ENCODE measurements around a stretch of chr6.

DNA sequence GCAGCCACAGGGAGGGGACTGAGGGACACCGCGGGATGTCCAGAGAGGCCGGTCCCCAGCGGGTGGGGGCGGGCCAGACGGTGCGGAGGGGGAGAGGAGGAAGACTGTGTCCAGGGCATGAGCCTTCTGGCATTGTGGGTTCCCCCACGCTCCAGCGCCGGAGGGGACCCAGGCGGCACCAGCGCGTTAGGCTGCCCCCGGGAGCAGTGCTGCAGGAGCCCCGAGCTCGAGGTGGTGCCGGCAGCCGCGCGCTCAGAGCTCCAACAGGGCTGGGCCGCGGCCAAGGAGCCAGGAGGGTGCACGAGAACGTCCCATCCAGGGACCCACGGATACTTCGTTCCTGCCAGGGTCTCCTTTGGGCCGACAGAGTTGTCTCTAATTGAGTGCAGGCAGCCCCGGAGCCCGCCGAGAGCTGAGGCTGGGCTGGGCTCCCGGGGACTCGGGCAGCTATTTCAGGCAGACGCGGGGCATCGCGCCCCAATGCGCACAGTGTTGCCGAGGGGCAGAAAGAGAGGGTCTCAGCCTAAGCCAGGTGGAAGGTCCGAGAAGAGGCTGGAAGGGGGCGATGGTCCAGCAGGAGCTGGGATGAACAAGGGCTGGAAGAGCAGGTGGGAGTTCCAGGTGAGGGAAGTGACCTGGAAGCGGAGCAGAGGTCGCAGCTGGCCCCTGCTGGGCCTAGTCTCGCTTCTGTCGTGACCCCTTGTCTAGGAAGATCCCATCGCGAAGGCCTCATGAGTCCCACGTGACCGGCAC is 14.6 kb downstream of the SLC22A3 start:
- RAMPAGE, long total RNA: no peak
- RRBS: 77% methylated on average over 12 of the region's 48 CpGs

DNA sequence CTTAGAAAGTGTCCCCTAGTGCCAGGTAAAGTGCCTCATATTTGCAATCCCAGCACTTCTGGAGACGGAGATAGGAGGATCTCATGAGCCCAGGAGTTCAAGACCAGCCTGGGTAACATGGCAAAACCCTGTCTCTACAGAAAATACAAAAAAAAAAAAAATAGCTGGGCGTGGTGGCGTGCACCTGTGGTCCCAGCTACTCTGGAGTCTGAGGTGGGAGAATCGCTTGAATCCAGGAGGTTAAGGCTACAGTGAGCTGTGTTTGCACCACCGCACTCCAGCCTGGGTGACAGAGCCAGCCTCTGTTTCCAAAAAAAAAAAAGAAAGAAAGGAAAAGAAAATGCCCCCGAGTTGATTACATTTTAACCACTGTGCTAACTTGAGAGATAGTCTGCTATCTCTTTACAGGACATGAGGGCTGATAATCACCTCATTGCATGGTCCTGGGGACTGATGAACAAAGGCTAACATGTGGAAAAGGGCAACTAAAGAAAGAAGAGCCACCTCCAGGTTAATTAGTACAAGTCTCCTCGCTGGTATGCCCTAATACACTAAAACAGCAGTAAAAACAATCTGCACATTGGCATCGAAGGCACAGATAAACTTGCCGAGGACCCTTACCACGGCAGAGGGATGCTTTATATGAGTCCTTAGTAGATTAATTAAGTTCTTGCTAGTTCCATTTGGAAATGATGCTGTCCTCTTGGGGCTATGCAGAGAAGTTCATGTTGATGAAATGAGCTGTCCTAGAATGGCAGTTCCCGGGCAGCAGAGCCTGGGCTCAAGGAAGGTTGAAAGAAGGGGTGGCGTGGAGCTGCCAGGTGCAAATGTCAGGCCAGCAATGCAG is 4.2 kb upstream of the PLG start:
- RAMPAGE, long total RNA: no peak
- RRBS: no CpG with 5 or more reads among the region's 12 CpGs

DNA sequence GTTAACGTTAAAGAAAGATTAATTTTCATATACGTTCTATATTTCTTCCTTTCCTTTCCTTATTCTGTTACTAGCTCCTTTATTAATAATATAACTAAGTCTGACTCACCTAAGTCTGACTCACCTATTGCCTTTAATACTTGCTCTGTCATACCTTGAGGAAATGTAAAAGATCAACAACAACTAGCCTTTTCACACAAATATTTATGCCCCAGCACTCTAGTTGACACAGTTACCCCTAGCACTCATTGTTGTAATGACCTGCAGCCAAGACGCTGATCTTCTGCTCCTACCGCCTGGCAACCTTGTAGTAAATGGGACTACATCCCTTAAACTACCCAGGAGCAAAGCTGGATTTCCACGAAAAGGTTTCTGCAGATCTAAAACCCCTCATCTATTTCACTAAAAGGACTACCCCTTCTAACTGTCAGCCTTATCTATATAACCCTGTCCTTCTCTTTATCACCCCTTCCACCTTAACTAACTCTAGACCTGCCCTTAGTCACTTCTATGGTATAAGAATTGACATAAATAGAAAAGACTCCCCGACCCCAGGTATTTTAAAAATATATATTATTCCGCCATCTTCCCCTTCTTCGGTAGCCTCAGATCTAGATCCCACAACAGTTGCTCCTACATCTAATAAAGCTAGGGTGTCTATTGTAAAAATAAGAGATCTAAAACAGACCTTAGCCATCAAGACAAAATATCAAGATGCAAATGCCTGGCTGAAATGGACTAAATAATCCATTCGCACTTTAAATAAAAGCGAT is 90.1 kb downstream of the PLG start:
- RAMPAGE, long total RNA: no peak
- RRBS: no CpG with 5 or more reads among the region's 10 CpGs

DNA sequence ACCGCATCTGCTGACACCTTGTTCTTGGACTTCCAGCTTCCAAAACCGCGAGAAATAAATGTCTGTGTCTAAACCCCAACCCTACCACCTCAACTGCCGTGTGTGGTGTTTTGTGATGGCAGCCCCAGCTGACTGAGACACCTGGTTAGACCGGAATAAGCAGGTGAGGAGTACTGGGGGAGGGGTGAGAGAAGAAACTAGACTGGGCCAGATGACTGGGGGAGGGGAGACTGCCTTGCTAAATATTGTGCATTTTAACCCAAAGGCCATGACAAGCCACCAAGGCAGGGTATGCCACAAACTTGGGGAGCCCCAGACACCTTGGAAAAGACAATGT is 64.5 kb upstream of the MAP3K4 start:
- RAMPAGE, long total RNA: no peak
- RRBS: no CpG with 5 or more reads among the region's 5 CpGs

GRCh38 chr6:161034141-161034640 is 42.6 kb downstream of the MAP3K4 start:
- RAMPAGE, long total RNA: no peak
- RRBS: no CpG with 5 or more reads among the region's 5 CpGs

DNA sequence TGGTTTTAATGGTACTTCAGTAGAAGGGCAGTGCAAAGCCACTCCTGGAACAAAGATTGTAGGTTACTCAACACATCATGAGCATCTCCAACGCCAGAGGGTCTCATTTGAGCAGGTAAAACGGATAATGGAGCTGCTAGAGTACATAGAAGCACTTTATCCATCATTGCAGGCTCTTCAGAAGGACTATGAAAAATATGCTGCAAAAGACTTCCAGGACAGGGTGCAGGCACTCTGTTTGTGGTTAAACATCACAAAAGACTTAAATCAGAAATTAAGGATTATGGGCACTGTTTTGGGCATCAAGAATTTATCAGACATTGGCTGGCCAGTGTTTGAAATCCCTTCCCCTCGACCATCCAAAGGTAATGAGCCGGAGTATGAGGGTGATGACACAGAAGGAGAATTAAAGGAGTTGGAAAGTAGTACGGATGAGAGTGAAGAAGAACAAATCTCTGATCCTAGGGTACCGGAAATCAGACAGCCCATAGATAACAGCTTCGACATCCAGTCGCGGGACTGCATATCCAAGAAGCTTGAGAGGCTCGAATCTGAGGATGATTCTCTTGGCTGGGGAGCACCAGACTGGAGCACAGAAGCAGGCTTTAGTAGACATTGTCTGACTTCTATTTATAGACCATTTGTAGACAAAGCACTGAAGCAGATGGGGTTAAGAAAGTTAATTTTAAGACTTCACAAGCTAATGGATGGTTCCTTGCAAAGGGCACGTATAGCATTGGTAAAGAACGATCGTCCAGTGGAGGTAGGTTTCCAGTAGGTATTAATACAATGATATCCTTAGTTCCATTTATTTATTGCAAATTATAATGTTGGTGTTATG is 57.9 kb downstream of the MAP3K4 start:
- RAMPAGE, long total RNA: no peak
- RRBS: 97% methylated on average over 1 of the region's 13 CpGs

DNA sequence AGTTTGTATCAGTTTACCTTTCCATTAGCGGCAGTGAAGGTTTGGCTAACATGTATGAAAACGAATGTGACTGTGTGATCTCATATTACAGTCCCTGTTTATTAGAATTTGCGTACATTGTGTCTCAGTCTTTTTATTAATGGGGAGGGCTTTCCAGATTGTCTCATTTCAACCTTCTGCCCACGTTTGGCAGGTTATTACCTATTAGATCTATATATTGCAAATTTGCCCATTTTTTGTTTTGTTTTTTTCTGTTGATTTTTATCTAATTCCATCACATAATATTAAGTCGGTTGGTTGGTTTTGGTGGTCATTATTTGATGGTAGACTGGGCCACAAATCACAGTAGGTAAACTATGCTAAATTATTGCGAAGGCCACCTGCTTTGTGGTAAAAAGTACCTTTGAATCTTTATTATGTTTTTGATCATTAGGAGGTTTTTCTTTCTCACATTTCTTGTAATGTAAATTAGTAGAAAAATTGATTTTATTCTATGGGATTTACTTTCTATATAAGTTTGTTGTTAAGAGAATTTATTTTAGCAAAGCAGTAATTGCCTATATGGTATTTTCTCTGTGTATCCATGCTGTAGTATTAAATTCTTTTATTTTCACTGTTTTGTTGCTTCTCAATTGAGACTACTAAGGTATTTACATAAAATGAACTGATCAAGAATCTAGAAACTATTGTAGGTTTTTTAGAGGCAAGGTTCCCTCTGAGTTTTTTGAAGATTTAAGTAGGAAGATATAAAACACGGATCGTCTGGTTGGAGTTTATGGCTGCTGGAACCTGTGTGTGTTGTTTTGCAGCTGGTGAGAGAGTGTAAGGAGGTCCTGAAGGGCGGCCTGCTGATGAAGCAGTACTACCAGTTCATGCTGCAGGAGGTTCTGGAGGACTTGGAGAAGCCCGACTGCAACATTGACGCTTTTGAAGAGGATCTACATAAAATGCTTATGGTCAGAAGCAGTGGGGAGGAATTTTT is 81.4 kb downstream of the MAP3K4 start:
- RAMPAGE, long total RNA: no peak
- RRBS: no CpG with 5 or more reads among the region's 11 CpGs

DNA sequence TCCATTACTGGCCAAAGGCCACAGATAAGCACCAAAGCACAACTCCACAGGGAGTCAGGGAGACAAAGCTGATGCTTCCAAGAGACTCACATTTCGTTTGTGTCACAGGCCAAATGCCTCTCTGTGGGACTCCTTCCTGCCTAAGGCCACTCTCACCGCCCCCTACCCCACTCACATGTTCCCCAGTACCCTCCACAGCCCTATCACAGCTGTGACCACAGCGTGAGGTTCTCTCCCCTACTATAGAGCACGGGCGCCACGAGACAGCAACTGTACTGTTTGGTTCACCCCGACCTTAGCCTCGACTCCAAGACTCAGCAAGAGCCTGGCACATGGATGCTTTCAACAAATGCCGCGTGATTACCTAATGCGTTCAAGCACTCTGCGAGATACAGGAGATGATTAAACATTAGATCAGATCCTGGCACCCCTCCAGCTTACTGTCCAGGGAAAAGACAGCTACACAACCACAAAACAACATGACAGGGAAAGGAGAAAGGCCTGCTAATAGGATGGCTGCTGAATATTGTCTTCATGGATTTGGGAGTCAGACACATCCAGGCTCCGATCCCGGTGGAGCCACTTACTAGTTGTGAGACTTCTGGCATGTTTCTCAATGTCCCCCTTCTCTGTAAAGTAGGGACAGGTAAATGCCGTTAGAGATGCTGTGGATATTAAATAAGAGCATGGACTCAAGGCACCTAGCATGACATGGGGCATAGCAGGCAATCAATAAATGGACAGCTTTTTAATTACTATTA is 105.4 kb downstream of the AGPAT4 start:
- RAMPAGE, long total RNA: no peak
- RRBS: no CpG with 5 or more reads among the region's 15 CpGs

- RAMPAGE, long total RNA: no peak
- RRBS: no CpG with 5 or more reads among the region's 10 CpGs
These were observed 69.0 kb downstream of the AGPAT4 start for GRCh38 chr6:161204870-161205202.

DNA sequence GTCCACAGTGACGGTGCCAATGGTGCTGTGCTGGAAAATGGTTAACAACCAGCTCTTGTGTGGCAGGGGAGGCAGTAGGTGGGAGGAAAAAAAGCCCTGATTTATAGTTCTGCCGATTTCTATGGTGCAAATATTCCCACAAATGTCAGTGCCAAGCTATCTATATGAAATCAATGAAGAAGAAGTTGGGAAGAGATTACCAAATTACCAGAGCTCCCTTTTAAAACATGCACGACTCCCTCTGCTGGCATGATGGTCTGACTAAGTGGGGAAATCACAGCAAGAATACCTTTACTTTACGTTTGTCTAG is 55.7 kb downstream of the AGPAT4 start:
- RAMPAGE, long total RNA: no peak
- RRBS: no CpG with 5 or more reads among the region's 4 CpGs

GRCh38 chr6:161254717-161255484 is 19.0 kb downstream of the AGPAT4 start:
- RAMPAGE, long total RNA: no peak
- RRBS: no CpG with 5 or more reads among the region's 16 CpGs

DNA sequence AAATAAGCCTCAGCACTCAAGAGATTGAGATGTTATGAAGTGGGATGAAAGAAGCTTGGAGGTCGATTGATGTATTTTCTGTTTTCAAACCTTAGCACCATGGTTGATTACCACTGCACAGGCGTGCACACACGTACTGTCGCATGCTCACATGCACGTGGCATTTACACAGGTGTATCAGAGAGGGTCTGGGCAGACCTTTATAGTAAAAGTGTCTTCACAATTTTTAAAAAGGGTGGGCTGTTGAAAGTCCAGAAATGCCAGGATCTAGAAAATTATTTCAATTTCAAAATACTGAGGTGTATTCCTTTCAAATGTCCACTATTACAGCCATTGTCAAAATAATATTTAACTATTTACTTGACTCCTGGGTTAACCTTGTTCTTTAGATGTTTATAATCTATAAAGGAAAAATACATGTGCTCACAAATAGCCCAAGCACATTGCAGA is 749 bp upstream of the AGPAT4 start:
- RAMPAGE, long total RNA: no peak
- RRBS: no CpG with 5 or more reads among the region's 5 CpGs

GRCh38 chr6:161369174-161369711 is 95.4 kb upstream of the AGPAT4 start:
- RAMPAGE, long total RNA: no peak
- RRBS: no CpG with 5 or more reads among the region's 14 CpGs

DNA sequence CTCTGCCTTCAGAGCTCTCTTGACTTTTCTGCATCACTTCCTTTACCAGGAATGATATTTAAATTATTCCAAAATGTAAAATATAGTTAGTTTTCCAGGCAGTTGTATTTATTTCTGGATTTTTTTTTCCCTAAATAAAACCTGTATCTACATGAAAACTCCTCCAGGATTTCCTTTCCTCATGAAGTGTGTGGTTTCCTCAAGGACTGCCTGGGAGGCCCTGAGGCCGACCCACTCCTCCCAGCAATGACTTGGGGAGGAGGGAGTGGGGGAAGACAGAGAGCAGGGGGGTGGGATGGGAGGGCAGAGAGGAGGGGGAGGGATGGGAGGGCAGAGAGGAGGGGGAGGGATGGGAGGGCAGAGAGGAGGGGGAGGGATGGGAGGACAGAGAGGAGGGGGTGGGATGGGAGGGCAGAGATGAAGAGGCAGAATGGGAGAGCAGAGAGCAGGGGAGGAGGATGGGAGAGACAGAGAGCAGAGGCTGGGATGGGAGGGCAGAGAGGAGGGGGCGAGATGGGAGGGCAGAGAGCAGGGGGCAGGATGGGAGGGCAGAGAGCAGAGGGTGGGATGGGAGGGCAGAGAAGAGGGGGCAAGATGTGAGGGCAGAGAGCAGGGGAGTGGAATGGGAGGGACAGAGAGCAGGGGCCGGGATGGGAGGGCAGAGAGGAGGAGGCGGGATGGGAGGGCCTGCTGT is 161.9 kb upstream of the AGPAT4 start:
- RAMPAGE, long total RNA: no peak
- RRBS: no CpG with 5 or more reads among the region's 4 CpGs

DNA sequence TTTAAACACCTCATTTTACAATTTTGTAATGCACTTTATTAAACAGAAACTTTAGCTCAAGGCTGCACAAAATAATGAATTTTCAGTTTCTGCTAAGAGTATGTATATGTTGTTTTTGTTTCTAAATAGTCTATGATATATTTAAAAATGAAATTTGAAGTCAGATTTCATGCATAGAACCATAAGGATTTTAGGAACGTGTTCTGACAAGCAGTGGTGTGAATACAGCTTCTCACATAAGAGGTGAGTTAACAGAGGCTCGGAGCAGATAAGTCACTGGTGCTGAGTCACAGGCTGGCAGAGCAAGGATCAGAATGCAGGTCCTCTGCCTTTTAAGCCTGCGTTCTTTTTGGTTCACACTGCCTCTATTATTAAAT is 212.4 kb upstream of the AGPAT4 start:
- RAMPAGE, long total RNA: no peak
- RRBS: no CpG with 5 or more reads among the region's 3 CpGs

DNA sequence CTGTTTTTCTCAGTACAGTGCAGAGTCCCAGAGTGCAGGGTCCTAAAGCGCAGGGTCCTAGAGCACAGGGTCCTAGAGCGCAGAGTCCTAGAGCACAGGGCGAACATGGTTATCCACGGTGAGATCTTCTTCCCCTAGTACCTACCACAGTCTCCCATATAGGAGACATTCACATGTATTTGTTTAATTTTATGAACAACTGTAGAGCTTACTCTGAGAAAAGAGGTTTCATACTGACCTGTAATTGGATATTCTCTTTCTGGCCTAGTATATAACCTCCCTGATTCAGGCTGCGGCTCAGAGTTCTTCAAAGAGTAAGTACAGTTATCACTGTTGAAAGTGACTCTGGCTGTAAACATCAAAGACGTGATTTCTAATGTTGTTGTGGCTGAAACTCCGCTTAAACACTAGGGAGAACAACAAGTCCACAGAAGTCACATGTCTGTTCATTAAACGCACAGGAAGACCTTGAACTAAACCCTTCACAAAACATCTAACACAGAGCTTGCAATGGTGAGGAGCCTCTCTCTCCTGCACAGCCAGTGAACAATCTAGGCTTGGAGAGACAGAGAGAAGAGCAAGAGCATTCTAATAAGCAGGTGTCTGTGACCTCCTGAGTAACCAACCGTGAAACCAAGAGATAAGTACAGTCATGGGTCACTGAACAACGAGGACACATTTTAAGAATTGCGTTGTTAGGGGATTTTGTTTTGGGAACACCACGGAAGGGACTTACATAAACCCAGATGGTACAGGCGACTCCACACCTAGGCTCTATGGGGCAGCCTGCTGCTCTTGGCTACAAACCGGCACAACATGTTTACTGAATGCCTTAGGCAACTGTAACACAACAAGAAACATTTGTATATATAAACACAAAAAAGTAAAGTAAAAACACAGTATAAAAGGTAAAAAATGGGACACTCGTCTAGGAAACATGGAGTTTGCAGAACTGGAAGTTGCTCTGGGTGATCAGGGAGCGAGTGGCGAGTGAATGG is 249.3 kb downstream of the PRKN start:
- RAMPAGE, long total RNA: no peak
- RRBS: no CpG with 5 or more reads among the region's 17 CpGs

GRCh38 chr6:163339588-163340018 is 74.9 kb upstream of the QKI start:
- RAMPAGE, long total RNA: no peak
- RRBS: no CpG with 5 or more reads among the region's 4 CpGs

DNA sequence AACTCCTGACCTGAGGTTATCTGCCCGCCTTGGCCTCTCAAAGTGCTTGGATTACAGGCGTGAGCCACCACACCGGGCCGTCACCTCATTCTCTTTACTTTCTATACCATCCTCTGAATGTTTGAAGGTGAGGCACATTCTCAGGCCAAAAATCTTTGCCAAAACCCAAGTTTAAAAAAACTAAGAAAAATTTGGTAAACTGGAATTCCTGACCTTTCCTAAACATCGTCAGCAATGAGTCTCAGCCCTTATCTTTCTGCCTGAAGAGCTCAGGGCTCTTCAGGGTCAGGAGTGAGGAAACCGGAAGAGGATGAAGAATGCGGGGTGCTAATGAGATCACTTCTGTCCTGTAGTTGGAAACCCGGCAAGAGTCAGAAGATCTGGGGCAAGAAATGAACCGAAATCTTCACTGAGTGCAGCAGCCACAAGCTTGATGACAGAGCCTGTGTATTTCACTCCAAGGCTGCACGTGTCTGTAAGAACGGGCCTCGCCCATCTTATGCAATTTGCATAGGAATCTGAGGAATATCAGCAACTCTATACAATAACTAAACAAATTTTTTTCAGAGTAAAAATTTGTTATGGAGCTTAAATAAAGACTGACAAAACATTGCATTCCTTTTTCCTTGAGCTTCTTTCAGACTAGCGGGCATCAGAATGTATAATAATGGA is 60.5 kb upstream of the QKI start:
- RAMPAGE, long total RNA: no peak
- RRBS: 83% methylated on average over 3 of the region's 13 CpGs

DNA sequence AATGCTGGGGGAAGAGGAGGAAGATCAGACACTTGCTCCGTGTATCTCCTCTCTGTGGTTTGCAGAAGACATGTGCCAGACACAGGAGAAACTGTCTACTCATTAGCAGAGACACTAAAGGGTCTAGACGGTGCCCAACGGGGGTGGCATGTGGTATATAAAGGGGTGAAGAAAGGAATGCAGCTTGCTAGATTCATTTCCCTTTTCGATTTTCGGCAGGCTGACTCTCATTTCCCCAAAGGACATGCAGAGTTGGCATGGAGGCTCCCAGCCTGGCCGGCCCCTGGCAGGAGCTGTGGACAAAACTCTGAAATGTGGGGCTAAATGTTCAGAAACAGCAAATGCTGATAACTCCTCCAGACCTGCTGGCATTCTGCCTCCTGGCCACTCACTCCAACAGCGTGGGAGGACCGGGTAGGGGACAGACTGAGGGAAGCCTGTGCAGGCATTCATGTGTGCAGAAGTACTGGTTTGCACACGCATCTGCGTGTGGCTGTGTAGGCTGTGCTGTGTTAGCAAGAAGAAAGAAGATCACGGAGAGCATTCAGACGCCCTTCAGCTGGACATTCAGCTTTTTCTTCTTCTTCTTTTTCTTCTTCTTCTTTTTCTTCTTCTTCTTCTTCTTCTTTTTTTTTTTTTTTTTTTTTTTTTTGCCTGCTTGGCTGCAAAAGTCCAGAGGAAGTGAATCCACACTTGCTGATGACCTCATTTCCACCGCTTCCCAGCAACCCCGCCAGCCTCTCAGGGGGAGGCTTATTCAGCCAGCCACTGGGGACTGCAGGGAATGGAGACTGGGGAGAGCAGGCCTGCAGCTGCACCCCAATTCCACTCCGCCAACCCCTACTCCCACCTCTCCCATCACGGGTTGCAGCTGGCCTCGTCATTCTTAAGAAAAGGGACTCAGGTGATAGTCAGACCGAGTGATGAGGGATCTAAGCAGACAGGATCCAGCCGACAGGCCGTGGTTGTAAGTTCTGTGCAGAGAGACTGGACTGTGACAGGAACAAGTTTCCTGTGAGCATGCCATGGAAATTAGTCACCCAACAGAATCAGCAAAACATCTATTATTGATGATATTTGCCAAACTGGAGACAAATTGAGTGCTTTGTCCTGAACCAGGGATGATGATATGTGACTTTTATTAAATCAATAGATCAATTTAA is 59.2 kb upstream of the QKI start:
- RAMPAGE, long total RNA: no peak
- RRBS: no CpG with 5 or more reads among the region's 20 CpGs

DNA sequence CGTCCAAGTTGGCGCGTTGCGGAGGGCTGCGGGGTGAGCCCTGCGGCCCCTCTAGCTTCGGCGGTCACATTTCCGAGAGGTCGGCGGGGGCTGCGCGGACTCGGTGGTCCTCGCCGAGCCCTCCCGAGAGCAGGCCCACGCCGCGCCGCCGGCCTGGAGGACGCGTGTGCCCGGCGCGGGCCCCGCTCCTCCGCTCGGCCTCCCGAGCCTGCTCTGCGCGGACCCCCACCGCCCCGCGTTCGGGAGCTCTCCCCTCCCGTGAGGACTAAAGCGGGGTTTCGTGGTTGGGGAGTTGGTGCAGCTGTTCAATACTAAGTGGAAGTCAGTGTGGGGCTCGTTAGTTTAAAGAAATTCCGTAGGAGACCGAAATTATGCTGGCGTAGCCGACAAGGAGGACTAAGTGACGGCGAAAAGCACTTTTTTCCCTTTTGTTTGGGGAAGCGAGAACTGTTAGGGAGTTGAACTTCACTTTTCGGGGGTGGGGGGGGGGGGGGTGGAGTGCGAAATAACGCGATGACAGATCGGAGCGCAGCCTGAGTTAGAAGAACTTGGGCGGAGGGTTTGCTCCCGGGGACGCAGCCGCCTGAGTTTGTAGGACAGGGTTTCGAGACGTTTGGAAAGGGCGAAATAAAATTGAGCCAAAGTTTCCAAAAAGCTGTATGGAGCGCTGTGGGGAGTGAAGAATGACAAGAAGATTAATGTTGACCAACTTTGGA is 1.2 kb downstream of the QKI start:
- RAMPAGE, long total RNA: no peak
- RRBS: no CpG with 5 or more reads among the region's 62 CpGs